Peyer's patch (tissue), 4 donors: ENCODE data around the genes F11 and FAT1.

GRCh38 chr4:186265624-186266320 lies at the start of gene F11:
TSS of gene F11 (plus strand) at chr4:186266189.
- PRO-cap, result no peak
- RAMPAGE, long total RNA, 4 experiments, result start-site peak on the plus strand in 1 of 4 experiments, at chr4:186266163-186266217 at its widest, 14 reads per replicate

- PRO-cap, result no peak
- RAMPAGE, long total RNA, 4 experiments, result no peak in any of the 4 experiments
These were observed 65.0 kb upstream of the MTNR1A start for GRCh38 chr4:186619965-186621215.

DNA sequence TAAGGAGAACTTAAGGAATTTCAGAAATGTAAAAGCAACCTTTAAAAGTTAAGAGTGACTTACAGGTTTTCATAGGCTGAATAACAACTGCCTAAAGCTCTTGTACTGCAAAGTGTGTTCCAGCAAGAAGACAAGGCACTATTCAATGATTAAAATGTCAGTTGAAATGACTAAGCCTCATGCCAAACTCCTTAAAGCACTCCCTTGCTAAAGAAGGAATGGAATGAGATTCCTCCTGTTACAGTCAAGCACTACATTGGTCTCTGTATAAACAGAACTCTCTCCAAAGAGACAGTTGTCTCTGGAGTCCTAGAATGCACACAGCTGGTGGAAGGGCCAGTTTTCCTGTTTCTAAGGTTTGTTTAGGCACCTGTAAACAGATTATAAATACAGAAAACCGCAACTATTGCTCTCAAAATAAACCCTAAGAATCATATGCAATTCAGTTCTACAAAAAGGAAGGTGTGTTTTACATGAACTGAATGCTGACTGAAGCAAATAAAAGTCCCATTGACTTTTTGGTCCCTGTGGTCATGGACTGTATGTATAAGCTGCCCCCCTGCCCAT lies 47.1 kb downstream of the FAT1 start:
- PRO-cap, result unidirectional peak, plus-strand start at position 294 of the sequence
- RAMPAGE, long total RNA, 4 experiments, result no peak in any of the 4 experiments

- PRO-cap, result no peak
- RAMPAGE, long total RNA, 4 experiments, result no peak in any of the 4 experiments
These were observed 38.0 kb downstream of the FAT1 start for GRCh38 chr4:186685602-186686148.

- PRO-cap, result bidirectional peak, plus-strand start at chr4:186723937, minus-strand start at chr4:186723850
- RAMPAGE, long total RNA, 4 experiments, result start-site peak on the minus strand in 1 of 4 experiments, at chr4:186723804-186723817 at its widest, 53 reads per replicate
These were observed at the start of gene FAT1 for GRCh38 chr4:186723457-186724512. TSS of gene FAT1 (minus strand) at chr4:186723856.

DNA sequence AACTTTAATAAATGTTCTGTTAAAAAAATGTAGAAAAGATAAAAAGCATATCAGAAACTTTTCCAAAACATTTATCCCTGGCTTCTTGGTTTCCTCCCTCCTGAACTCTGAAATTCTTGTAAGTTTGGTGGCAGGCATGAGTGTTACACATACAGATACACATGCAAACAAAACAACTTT lies 177.2 kb upstream of the FAT1 start:
- PRO-cap, result no peak
- RAMPAGE, long total RNA, 4 experiments, result no peak in any of the 4 experiments

GRCh38 chr4:187043409-187043795 lies 319.7 kb upstream of the FAT1 start:
- PRO-cap, result no peak
- RAMPAGE, long total RNA, 4 experiments, result no peak in any of the 4 experiments

DNA sequence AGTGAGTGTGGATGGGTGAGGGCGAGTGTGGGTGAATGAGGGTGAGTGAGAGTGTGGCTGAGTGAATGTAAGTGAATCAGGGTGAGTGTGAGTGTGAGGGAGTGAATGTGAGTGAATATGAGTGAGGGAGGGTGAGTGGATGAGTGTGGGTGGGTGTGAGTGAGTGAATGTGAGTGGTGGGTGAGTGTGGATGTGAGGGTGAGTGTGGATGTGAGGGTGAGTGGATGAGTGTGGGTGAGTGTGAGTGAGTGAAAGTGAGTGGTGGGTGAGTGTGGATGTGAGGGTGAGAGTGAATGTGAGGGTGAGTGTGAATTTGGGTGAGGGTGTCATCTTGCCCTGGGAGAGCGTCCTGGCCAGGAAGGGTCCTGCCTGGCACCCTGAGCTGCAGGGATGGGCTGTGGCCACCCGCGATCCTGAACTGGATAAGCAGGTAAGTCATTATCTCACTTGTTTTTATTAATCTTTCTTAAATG lies 67.6 kb downstream of the TRIML1 start:
- PRO-cap, result no peak
- RAMPAGE, long total RNA, 4 experiments, result no peak in any of the 4 experiments

DNA sequence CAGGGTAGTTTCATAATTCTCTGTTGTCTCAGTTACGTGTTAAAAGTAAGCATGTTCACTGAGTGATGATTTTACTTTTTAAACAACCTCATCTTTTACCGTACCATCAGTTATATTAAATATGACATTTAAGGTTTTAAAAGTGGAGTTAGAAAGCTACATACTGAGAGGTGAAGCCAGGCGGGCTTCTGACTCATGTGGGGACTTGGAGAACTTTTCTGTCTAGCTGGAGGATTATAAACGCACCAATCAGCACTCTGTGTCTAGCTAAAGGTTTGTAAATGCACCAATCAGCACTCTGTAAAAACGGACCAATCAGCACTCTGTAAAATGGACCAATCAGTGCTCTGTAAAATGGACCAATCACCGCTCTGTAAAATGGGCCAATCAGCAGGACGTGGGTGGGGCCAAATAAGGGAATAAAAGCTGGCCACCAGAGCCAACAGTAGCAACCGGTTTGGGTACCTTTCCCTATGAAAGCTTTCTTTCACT lies 320.8 kb downstream of the TRIML1 start:
- PRO-cap, result no peak
- RAMPAGE, long total RNA, 4 experiments, result no peak in any of the 4 experiments

DNA sequence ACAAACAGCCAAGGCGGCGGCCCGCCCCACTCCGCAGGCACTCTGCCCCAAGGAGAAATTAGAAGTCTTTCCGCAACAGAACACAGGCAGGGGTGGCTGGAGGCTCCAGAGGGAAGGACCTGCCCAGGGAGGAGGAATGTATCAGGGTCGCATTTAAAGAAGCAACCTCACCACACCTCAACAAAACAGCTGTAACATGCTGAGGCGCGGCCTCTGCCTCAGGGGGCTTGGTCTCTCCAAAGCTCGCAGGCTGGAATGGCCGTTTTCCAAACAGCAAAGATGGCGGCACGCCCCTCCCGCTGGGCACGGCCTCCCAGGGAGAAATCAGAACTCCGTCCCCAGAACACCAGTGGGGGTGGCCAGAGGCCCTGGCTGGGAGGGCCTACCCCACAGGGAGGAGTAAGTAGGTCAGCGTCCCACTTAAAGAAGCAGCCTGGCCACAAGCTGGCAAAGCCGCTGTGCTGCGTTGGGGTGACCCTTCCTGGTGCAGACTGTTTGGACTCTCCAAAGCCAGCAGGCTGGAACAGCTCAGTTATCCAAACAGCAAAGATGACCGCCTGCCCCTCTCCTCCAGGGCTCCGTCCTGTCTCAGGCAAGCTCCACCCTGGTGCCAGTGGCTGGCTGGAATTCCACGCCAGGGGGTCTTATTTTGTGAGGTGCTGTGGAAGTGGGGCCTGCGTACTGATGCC lies 862.7 kb downstream of the TRIML1 start:
- PRO-cap, result no peak
- RAMPAGE, long total RNA, 4 experiments, result no peak in any of the 4 experiments

DNA sequence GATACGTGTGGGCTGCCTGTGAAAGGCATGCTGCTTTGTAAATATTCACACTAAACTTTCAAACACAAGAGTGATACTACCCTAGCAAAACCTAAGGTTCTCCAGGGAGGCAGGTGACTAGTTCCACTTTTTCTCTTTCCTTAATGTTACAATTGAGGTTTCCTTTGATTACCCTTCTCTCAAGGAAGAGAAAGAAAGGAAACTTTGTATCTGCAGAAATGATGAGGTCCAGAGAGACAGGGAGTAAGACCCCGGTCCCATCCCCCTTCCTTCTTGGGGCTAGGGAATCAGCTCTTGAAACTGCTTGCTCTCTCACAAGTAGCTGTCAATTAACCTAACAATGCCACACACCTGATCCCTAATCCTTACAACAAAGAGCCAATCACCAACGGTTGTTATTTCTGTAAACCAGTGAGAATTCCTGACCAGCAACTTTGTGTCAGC lies 754.8 kb upstream of the FRG1 start:
- PRO-cap, result no peak
- RAMPAGE, long total RNA, 4 experiments, result no peak in any of the 4 experiments

DNA sequence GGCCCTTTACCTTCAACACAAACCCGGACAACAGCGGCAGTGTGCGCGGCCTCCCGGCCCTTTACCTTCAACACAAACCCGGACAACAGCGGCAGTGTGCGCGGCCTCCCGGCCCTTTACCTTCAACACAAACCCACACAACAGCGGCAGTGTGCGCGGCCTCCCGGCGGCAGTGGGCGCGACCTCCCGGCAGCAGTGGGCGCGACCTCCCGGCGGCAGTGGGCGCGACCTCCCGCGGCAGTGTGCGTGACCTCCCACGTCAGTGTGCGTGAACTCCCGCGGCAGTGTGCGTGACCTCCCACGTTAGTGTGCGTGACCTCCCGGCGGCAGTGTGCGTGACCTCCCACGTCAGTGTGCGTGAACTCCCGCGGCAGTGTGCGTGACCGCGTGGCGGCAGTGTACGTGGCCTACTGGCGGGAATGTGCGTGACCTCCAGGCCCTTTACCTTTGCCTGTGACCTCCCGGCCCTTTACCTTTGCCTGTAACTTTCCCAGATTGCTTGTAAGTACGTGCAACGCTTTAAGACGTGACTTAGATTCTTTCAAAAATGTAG lies 576.6 kb upstream of the FRG1 start:
- PRO-cap, result no peak
- RAMPAGE, long total RNA, 4 experiments, result no peak in any of the 4 experiments

DNA sequence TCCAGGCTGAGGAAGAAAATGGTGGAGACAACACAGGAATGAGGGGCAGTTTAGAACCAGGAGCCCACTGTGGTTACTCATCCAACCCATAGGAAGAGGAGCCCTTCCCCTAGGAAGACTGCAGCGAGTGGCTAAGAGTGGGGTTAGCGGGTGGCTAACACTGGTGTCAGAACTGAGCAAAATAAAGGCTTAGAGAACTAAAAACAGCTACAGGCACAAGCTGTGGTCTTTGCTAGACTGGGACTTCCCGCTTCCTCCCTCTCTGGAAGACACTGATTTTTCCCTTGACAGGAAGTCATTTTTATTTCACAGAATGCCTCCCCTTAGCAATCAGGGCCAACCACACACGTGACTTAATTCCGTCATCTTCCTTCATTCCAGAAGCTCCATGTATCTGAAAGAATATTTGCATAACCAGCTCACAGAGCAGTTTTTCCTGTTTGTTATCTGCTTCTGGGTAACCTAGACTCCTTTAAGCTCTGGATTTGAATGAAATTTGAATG lies 327.6 kb upstream of the FRG1 start:
- PRO-cap, result no peak
- RAMPAGE, long total RNA, 4 experiments, result no peak in any of the 4 experiments

DNA sequence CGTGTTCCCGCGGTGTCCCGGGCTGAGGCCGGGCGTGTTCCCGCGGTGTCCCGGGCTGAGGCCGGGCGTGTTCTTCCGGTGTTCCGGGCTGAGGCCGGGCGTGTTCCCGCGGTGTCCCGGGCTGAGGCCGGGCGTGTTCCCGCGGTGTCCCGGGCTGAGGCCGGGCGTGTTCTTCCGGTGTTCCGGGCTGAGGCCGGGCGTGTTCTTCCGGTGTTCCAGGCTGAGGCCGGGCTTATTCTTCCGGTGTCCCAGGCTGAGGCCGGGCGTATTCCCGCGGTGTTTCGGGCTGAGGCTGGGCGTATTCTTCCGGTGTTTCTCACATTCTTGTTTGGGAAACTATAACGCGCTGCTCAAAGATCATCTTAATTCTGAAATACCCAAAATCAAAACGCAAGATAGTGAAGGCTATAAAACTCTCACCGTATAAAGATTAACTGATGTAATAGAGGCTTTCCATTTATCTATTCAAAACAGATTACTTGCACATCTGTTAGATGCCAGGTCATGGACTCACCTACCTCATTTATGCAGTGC lies 129.9 kb upstream of the FRG1 start:
- PRO-cap, result no peak
- RAMPAGE, long total RNA, 4 experiments, result no peak in any of the 4 experiments

GRCh38 chr4:189940009-189940758 lies 488 bp upstream of the FRG1 start:
- PRO-cap, result bidirectional peak, plus-strand start at chr4:189940935, minus-strand start at chr4:189940641
- RAMPAGE, long total RNA, 4 experiments, result start-site peak on the minus strand in 1 of 4 experiments, at chr4:189940615-189940659 at its widest, 8 reads per replicate